Myometrial cell (primary cell): ENCODE measurements around a stretch of chr1.

DNA sequence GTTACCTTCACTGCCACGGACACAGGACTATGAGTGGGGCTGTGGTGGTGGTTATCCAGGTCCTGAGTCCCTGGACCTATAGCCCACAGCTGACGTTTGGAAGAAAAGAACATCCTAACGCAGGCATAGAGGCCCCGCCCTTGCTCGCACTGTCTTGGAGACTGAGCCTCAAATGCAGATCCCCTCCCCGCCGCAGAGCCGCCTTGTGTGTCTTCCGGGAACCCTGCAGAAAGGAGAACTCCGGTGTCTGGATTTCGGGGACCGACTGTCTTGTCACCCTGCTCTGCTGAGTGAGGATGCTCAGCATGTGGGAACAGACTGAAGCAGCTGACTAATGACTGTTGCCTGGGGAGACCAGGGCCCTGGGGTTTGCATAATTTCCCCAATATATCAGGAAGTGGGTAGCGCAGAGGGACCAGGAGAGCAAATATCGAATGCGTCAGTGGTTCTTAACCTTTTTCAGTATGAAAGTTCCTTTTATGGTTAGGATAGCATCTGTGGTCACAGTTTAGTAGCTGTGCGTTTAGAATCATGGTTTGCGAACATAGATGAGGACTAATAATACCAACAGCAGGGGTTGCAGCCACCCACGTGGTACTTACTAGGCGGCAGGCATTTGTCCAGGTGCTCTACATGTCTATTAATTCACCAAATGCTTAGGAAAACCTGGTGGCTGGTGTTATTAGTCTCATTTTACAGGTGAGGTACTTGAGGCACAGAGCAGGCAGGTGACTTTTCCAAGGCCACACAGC is 14.3 kb downstream of the GPR137B start:
- RAMPAGE, long total RNA: no peak

DNA sequence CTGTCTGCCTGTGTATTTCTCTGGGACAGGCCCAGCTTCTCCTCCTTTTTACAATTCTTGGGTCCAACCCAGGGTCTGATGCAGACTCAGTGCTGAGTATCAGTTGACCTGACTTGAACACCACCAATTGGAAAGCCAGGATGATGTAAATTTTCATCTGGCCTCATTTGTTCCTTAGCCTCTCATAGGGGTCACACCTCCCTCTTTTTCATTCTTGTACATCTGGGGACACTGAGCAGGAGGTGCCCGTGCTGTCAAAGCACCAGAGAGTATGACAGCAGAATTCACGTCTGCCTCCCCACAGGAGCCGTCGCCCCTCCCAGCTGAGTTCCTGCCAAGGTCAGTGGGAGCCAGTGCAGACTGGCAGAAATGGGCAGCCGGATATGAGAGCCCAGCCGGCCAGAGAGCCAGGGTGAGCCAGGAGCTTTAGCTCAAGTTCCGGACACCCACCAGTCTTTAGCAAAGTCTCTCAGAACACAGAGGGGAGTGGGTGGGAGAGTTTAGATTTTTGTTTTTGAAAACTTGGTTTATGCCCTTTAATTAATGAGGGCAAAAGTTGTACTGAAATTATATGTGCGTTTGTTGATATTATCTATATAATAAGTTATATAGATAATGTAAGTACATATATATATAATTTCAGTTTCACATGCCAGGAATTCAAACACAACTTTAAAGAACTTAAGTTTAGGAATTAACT is 21.9 kb downstream of the GPR137B start:
- RAMPAGE, long total RNA: no peak

DNA sequence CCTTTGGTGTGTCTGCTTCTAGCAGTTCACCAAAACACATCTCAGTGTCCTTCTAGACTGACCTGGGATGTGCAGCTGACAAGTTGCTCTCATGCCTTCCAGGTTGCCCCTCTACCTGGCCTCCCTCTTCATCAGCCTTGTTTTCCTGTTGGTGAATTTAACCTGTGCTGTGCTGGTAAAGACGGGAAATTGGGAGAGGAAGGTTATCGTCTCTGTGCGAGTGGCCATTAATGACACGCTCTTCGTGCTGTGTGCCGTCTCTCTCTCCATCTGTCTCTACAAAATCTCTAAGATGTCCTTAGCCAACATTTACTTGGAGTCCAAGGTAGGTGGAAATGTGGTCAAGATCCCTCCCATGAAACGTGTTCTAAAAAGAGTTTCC is 36.0 kb downstream of the GPR137B start:
- RAMPAGE, long total RNA: no peak

GRCh38 chr1:236638818-236639488 is 34.6 kb upstream of the HEATR1 start:
- RAMPAGE, long total RNA: no peak

DNA sequence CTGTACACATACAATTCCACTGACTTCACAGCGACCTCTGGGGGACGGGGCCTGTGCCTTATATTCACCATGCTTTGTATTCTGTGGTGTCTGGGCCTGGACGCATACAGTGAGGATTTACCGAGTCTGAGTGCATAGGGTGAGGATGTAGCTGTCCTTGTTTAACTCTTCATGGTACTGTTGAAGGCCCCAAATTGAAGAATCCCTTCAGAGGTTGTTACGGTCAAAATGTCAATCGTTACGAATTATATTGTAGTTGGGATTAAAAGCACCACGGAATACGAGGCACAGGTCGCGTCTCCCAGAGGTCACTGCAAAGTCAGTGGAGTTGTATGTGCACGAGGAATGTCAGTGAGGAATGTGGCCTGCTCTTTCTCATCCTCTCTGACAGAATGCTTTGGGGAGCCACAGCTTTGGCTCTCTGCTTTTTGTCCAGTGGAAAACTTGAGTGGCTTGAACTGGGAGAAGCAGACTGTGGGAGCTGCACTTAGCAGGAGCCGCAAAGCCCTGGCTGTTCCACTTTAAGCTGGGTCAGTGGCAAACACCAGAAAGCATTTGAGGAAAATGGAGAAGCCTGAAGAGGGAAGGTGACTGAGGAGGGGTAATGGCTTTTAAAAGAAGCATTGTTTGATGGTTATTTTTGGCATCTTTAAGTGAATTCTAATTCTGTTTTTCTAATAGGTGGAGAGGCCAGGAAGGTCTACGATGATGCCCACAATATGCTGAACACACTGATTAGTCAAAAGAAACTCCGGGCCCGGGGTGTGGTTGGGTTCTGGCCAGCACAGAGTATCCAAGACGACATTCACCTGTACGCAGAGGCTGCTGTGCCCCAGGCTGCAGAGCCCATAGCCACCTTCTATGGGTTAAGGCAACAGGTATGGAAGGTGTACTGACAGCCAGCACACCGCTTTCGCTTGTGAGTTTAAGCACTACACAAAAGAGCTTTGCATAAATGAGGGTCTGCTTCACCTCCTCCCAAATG is 95.7 kb downstream of the MTR start:
- RAMPAGE, long total RNA: no peak

DNA sequence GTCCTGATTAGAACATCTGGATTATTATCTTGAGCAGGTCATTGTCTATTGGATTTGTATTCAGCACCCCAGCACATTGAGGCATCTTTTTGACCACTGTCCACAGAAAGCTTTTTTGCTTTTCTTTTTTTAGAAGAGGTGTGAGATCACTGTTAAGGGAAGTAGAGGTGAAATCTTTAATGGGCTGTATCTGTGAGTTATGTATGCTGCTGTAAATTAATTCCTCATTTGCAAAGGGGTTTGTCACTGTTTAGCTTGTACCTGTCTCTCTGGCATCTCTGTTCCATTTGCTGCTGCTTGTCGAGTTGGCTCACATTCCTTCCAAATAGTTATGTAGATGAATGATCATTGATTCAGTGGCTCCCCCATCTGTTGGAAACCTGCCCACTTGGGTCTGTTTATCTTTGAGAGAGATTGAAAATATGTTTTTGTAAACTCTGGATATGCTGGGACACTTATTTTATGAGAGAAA is 3.2 kb downstream of the RYR2 start:
- RAMPAGE, long total RNA: no peak

DNA sequence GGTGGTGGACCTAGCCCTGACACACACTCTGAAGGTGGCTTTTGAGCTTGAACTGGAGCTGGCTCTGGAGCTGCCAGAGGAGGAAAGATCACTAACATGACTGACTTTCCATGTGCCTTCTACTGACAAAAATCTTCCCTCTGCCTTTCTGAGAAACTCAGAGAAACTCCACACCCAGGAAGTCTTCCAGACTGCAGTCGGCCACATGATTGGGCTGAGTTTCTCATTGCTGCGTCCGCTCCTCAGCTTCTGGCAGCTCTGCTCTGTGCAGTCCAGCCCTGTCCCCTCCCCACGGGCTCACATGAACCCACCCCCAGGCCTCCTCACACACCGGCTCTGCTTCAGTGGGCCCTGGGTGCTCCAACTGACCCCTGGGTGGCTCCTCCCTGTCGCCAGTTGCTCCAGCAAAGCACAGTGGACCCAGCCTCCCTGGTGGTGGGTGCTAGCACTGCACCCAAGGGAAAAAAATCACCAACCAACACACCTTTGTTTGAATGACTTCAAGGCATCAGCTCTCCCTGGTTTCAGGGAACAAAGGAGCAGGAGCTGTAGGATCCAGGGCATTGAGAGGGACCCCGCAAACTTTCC is 138.8 kb upstream of the FMN2 start:
- RAMPAGE, long total RNA: no peak

DNA sequence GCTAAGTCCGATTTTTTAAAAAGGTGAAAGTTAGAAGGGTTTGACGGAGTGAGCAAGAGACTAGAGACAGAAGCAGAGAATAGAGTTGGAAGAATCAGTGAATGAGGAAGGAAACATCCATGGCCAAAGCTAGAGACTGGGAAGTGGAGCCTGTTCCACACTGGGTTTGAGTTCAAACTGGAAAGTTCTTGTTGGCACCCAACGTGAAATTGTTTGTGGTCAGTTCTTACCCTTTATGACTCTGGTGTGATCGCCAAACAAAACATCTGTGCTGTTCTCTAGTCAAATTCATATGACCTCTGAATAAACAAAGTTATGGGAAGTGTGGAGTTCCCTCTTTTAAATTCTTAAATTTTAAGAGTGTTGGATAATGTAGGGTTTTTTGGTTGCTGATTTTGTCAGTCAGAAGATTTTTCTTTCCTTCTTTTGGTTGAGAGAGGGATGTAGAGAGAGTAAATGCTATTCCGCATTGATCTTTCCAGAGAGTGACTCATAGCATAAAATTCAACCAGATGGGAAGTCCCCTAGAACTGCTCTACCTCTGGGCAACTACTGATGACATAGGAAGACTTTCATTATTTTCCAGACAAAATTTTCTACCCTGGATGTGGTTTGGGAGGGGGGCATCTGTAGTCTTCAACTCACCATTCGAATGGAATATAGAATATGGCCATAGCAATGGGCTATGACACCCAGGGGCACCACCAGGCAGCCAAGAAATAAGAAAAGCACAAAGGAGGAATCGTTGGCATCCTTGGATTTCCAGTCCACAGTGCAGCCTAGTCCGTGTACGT is 36.4 kb downstream of the CHML start:
- RAMPAGE, long total RNA: no peak

GRCh38 chr1:243254249-243254871 is 721 bp downstream of the CEP170 start:
- RAMPAGE, long total RNA: no peak

GRCh38 chr1:243316376-243317242 is 60.8 kb downstream of the SDCCAG8 start:
- RAMPAGE, long total RNA: no peak

- RAMPAGE, long total RNA: no peak
Observed at GRCh38 chr1:243501091-243502193, 245.6 kb downstream of the SDCCAG8 start.

GRCh38 chr1:243791583-243792088 is 58.4 kb downstream of the AKT3 start:
- RAMPAGE, long total RNA: no peak

DNA sequence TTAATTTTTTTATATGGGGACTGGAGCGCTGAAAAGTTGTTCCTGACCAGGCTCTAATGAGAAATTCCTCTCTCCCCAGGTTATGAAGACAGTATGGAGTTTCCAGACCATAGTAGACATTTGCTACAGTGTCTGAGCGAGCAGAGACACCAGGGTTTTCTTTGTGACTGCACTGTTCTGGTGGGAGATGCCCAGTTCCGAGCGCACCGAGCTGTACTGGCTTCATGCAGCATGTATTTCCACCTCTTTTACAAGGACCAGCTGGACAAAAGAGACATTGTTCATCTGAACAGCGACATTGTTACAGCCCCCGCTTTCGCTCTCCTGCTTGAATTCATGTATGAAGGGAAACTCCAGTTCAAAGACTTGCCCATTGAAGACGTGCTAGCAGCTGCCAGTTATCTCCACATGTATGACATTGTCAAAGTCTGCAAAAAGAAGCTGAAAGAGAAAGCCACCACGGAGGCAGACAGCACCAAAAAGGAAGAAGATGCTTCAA is 2.7 kb downstream of the ZBTB18 start:
- RAMPAGE, long total RNA: no peak

- RAMPAGE, long total RNA: no peak
Observed at GRCh38 chr1:244055501-244056037, 4.5 kb downstream of the ZBTB18 start.

DNA sequence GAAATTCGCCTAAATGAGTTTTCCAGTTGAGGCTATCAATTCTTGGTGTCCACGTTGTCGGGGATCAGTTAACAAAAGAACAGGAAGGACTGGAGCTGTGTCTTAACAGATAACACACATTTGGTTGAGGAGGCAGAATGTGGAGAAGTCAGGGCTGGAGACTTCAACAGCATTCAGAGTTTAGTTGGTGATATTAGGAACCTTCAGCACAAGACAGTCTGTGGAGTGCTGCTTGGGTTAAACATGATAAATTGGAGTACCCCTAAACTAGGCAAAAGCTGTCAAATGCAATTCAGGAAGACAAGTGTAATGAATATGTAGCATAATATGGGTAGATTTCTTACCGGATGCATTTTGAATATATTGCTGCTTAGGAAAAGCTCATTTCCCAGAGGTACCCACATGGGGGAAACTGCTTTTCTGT is 33.8 kb downstream of the ZBTB18 start:
- RAMPAGE, long total RNA: no peak

- RAMPAGE, long total RNA: no peak
Observed at GRCh38 chr1:244104187-244104827, 53.2 kb downstream of the ZBTB18 start.

DNA sequence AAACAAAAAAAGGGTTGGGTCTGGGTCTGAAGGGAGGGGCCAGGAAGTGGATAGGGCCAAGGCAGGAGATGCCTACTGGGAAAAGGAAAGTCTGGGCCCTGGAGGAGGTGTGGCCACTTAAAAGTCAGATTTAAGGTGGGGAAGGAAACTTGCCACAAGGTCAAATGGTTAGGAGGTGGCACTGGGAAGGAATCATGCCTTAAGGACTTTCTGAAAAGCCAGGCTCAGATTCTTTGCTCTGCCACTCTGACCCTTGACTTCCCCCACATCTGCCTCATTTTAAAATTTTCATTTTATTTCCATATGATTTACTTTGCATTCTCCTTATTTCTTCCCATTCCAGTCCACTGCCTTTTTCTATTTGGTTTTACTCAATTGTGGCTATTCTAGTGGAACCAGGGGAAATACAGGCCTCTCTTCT is 50.6 kb upstream of the C1orf100 start:
- RAMPAGE, long total RNA: no peak

- RAMPAGE, long total RNA: no peak
Observed at GRCh38 chr1:244435586-244436079, 16.1 kb downstream of the ADSS2 start.

GRCh38 chr1:244437416-244438102 is 14.2 kb downstream of the ADSS2 start:
- RAMPAGE, long total RNA: no peak

GRCh38 chr1:244599782-244600439 is 53.0 kb upstream of the DESI2 start:
- RAMPAGE, long total RNA: no peak